Epithelial cell of alveolus of lung (primary cell): Measurements from ENCODE around the genes TBC1D14 and SH3TC1.

DNA sequence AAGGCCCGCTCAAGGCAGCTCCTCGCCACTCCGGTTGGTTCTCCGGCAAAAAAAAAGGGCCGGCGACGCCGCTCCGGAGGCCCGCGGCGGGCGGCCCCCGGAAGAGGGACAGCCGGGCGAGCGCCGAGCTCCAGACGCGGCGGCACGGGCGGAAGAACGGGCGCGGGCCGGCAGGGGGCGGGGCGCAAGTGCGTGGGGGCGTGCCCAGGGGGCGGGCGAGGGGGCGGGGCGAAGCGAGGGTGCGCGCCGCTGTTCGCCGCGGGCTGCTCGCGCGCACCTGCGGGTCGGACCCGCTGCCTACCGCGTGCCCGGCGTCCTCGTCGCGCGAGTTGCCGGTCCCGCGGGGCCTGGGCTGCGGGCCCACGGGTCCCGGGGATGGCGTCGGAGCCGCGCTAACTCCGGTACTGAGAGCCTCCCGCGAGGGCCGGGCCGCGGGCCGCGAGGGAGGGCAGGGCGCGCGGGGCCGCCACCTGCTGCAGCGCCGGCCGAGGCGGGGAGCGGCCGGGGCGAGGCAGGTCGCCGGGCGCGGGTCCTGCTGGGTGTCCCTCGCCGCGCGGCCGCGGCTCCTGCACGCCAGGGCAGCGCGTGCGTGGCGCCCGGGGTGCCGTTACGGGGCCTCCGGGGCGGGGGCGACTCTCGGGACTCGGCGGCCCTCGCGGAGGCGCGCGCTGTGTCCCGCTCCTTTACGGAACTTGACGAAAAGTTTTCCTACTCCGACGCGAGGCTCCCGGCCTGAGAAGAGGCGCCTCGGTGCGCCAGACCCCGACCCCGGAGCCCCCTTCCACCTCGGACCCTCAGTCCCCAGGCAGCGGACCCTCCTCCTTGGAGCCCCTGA is at the start of gene TBC1D14:
Gene TBC1D14 (plus strand): TSS at position 276 of the 835 bp plus-strand sequence.
- RAMPAGE, long total RNA, result start-site peak on the plus strand centred at position 264 of the sequence, 720 bp wide, 20 and 14 reads in 2 replicates
- RRBS, result 1% methylated on average over 49 of the region's 128 CpGs

GRCh38 chr4:6991635-6992577 is 50.9 kb downstream of the CCDC96 start:
- RAMPAGE, long total RNA, result no peak
- RRBS, result no CpG with 5 or more reads among the region's 18 CpGs

DNA sequence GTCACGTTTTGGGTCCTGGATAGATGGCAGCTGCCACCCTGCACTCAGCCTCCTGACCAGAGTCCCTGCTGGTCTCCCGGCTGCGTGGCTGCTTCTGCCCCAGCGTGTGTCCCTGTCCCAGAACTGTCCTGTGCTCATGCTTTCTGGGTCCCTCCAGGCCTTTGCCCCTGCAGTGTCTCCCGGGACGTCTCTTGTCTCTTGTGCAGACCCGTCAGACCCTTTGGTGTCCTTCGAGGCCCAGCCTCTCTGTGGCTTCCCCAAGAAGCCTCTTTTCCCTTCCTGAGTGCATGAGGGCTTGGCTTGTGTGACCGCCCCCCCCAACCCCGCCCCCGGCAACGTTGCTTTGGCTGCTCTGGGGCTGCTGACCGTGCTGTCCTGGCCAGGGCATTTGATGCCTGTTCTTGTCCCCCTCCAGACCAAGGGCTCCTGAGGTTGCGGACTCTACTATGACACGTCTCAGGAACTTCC is 107.2 kb downstream of the PSAPL1 start:
- RAMPAGE, long total RNA, result no peak
- RRBS, result 100% methylated on average over 1 of the region's 15 CpGs

DNA sequence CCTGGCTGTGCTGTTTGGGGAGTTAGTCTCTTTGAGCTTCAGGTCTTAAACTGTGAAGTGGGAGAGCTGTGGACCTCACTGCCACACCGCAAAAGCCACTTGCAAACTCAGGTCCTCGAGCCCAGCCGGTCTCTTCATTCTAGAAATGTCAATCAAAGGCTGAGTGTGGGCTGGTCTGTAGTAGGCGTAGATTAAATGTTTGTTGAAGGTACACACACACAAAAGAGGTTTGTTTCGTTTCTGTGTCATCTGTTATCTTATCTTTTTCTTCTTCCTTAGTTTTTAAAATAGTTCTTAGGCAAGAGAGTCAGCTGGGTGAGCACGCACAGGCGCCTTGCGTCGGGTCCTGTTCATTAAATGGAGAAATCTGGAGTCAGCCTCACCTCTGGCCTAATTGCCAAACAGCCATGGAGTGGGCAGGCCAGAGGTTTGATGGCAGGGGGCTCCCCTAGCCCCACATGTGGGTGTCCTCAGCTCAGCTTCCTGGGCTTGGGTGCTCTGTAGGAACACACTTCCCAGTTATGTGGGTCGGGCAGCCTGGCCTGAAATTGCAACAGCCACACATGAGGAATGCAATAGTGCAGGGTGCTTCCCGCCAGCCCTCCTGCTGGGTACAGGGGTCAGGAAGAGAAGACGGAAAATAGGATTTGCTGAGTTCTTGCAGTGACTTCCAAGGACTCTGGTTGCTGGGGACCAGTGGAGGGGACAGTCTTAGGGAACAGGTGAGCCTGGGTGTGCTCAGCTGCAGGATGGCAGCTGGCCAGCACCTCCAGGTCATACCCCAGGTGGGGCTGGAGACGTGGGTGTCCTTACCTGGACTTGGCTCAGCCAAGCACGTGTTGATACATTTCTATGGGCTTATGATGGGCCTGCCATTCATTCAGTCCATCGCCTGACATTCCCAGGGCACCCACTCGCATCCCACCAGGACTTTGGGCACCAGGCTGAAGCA is 997 bp upstream of the PSAPL1 start:
- RAMPAGE, long total RNA, result no peak
- RRBS, result no CpG with 5 or more reads among the region's 16 CpGs

- RAMPAGE, long total RNA, result no peak
- RRBS, result no CpG with 5 or more reads among the region's 10 CpGs
Observed at GRCh38 chr4:7564112-7564731, 129.5 kb upstream of the PSAPL1 start.

- RAMPAGE, long total RNA, result no peak
- RRBS, result 60% methylated on average over 2 of the region's 17 CpGs
Observed at GRCh38 chr4:7600244-7600662, 165.5 kb upstream of the PSAPL1 start.

- RAMPAGE, long total RNA, result no peak
- RRBS, result no CpG with 5 or more reads among the region's 13 CpGs
Observed at GRCh38 chr4:7650595-7651036, 215.9 kb upstream of the PSAPL1 start.

GRCh38 chr4:7662158-7662541 is 227.4 kb upstream of the PSAPL1 start:
- RAMPAGE, long total RNA, result no peak
- RRBS, result no CpG with 5 or more reads among the region's 5 CpGs

DNA sequence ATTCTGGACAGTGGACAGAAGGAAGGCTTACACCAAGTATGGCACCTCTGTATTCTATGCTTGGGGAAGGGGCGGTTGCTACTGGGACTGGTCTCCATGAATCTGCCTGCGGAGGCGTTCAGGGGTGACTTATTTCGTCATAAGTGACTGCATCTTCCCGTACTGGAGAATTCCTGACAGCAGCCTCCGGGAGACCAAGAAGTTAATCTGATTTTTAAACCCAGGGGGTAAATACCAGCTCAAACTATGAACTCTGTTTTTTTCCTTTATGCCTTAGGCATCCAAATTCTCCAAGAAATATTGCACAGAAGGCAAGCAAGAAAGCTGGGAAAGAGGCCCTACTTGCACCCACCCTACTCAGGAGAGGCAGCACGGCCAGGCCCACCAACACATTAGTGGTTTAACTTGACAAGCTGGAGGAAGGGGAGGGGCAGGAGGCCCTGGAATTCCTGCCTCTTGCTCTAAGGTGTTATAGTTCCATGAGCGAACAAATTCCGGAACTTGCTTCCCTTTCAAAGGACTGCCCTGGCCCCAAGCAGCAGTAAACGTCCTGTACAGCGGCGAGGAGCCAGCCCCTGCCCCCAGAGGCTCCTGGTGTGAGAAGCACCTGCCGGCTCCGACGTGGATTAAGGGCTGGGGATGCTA is 177.2 kb downstream of the AFAP1 start:
- RAMPAGE, long total RNA, result no peak
- RRBS, result no CpG with 5 or more reads among the region's 15 CpGs

GRCh38 chr4:7774539-7775250 is 165.0 kb downstream of the AFAP1 start:
- RAMPAGE, long total RNA, result no peak
- RRBS, result no CpG with 5 or more reads among the region's 14 CpGs

- RAMPAGE, long total RNA, result no peak
- RRBS, result no CpG with 5 or more reads among the region's 24 CpGs
Observed at GRCh38 chr4:7811602-7812234, 127.9 kb downstream of the AFAP1 start.

DNA sequence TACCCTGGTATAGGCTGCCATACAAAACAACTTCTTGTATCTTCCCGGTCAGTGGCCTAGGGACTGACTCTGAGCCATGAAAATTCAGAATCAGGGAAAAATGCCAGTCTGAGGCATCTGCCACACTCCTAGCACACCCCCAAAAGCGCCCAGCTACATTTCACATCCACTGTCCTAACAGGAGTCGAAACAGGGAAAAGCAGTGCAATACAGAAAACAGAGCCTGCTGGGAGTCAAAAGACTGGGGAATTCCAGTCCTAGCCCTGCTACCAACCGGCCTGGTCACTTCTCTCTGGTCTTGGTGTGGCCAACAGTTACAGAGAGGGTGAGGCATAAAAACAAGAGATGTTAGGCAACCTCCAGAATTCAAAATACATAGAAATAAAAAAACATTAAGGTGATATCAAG is 29.6 kb downstream of the AFAP1 start:
- RAMPAGE, long total RNA, result no peak
- RRBS, result 64% methylated on average over 1 of the region's 4 CpGs

GRCh38 chr4:7916626-7917208 is 22.9 kb downstream of the AFAP1 start:
- RAMPAGE, long total RNA, result no peak
- RRBS, result no CpG with 5 or more reads among the region's 5 CpGs

DNA sequence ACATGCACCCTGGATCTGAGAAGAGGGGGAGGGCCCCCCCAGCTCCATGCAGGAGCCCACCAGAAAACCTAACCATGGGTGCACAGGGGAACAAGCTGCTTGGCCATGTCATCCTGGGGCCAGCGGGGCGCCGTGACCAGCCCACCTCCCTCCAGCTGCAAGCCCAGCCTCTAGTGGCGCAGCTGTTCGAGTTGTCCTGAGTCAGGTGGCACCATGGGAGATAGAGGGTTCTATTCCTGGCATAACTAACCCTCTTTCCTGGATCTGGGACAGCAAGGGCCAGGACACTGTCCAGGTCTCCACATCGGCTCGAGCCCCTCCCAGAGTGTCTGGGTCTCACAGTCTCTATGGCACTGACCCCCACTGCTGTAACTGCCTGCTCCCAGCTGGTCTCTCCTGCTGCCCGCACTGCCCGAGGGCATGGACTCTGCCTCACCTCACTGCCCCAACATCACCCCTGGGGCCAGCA is 16.7 kb downstream of the ABLIM2 start:
- RAMPAGE, long total RNA, result no peak
- RRBS, result no CpG with 5 or more reads among the region's 9 CpGs

DNA sequence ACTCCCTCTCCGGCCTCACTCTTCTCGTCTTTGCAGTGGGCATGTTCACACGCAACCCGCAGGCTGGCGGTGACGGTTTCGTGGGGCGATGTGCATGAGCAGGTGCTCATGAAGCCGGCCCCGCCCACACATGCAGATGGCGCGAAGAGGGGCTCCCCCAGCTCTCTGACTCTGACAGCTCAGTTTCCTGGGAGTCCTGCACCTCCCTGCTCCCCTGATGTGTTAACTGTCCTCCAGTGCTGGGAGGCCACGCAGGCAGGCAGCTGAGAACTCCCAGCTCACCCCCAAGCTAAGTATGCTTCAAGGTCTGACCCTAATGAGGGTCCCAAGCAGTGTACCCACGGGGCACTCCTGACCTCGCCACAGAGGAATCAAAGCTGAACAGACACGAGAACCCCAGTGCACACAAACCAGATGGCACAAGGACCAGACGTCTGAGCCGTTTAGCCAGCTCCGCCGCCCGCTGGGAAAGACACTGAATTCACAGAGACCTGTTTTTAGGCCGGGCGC is 13.8 kb upstream of the ABLIM2 start:
- RAMPAGE, long total RNA, result no peak
- RRBS, result no CpG with 5 or more reads among the region's 23 CpGs

DNA sequence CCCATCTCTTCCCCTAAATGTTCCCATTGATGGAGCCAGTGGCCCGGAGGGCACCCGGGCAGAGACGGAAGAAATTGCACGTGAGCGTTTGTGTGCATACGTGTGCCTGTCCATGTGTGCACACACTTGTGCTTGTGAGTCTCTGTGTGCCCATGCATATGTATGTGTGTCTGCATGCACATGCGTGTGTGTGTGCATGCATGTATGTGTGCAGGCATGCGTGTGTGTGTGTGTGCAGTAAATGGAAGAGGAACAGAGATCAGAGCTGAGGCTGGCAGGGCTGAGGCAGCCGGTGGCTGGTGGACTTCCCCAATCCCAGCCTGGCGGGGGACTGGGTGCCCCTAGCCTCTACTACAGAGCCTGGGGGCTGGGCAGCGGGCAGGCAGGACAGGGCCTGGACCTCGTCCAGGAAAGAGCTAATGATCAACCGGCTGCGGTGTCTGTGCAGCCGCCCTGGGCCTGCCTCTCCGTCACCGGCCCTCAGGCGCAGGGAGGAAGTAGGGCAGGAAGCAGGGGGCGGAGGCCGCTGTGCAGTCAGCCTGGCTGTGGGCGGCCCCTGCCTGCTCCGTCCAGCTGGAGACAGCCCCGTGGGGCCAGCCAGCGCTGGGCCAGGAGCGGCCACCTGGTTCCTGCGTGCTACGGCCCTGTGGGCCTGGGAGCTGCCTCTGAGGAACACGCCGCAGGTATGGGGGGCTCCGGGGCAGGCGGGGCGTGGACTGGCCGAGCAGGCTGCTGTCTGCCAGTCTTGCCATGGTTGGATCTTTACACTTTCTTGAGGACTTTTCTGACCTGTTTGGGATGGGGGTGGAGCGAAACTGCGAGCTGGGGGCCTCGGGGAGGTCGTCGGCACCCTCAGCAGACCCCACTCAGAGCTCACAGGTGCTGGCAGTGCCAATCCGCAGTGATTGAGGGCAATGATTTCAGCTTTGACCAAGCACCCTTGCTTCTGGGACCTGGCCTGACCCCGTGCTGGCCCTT is at the start of gene SH3TC1:
Gene SH3TC1 (plus strand): TSS at position 568 of the 978 bp plus-strand sequence.
- RAMPAGE, long total RNA, result no peak
- RRBS, result 4% methylated on average over 5 of the region's 40 CpGs

- RAMPAGE, long total RNA, result no peak
- RRBS, result 88% methylated on average over 4 of the region's 17 CpGs
Observed at GRCh38 chr4:8213034-8213854, 14.2 kb downstream of the SH3TC1 start.

- RAMPAGE, long total RNA, result no peak
- RRBS, result no CpG with 5 or more reads among the region's 4 CpGs
Observed at GRCh38 chr4:8319647-8319933, 50.0 kb downstream of the HTRA3 start.

GRCh38 chr4:8365793-8366466 is 74.6 kb downstream of the ACOX3 start:
- RAMPAGE, long total RNA, result no peak
- RRBS, result 62% methylated on average over 2 of the region's 16 CpGs

GRCh38 chr4:8394149-8394653 is 46.3 kb downstream of the ACOX3 start:
- RAMPAGE, long total RNA, result no peak
- RRBS, result no CpG with 5 or more reads among the region's 23 CpGs